ENCODE measurements around a stretch of chr4.

DNA sequence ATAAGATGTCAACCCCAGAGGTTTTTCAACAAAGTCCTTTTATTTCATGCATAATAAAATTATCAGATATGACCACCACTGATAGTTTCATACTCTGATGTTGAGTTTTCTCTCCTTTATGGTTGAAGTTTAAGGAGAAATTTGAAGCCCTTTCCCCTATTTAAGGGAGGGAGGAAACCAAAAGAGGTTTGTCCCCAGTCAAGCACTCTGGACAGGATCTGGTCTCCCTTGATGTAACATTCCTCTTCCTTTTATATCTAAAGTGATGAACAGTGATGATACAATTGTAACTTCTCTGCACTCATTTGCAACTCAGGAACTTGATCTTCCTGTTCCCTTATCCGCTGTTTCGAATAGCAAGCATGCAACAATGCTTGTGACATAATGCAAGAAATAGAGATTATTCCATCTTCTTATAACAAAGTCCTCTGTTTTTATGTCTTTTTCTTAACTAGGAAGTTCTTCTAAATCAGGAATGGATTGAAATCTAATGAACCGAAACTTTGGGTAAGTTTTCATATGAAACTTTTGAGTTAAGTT lies 18.2 kb downstream of the ALPK1 start:
- PRO-cap = no peak
- RAMPAGE, long total RNA = no peak

- PRO-cap = no peak
- RAMPAGE, long total RNA = no peak
These were observed 82.0 kb downstream of the ALPK1 start for GRCh38 chr4:112379109-112379700.

DNA sequence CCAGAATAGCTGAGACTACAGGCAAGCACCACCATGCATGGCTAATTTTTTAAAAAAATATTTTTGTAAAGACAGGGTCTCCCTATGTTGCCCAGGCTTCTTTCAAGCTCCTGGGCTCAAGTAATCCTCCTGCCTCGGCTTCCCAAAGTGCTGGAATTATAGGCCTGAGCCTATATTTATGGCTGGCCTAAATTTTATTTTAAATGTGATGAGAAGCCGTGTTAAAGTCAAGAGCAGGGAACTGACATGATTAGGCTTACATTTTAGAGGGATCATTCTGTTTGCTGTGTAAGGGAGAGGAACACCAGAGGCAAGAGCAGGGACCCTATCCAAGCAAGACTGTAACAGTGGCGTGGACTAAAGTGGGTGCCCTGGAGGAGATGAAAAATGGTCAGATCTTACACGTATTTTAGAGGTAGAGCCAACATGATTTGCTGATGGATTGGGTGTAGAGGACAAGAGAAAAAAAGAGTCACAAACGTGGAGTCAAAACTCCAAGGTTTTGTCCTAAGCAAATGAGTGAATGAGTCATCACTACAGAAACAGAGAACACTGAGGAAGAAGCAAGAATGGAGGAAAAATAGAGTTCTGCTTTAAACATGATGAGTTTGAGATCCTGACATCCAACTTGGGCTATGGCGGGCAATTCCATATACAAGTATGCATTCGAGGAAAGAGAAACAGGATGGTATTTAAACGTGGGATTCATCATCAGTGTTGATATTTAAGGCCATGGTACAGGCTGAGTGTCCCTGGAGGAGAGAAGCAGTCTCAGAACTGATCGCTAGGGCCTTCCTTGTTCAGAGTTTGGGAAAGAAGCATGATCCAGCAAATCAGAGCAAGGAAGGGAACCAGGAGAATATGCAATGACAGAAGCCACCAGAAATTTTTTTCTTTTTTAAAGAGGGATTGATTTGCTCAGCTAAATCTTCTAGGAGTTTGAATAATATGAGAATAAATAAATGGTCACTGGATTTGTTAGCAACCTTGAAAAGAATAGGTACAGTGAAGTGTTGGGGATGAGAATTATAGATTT lies 101.6 kb downstream of the ALPK1 start:
- PRO-cap = no peak
- RAMPAGE, long total RNA = no peak

GRCh38 chr4:112564721-112565078 lies 48.7 kb upstream of the NEUROG2 start:
- PRO-cap = no peak
- RAMPAGE, long total RNA = no peak

GRCh38 chr4:113145230-113146588 lies 96.3 kb downstream of the ANK2 start:
- PRO-cap = no peak
- RAMPAGE, long total RNA = no peak

GRCh38 chr4:113214191-113214704 lies 164.8 kb downstream of the ANK2 start:
- PRO-cap = no peak
- RAMPAGE, long total RNA = start-site peak on the minus strand at chr4:113214414-113214423, 115 and 410 reads in 2 replicates

GRCh38 chr4:113420073-113420716 lies 341.3 kb downstream of the CAMK2D start:
- PRO-cap = no peak
- RAMPAGE, long total RNA = no peak

DNA sequence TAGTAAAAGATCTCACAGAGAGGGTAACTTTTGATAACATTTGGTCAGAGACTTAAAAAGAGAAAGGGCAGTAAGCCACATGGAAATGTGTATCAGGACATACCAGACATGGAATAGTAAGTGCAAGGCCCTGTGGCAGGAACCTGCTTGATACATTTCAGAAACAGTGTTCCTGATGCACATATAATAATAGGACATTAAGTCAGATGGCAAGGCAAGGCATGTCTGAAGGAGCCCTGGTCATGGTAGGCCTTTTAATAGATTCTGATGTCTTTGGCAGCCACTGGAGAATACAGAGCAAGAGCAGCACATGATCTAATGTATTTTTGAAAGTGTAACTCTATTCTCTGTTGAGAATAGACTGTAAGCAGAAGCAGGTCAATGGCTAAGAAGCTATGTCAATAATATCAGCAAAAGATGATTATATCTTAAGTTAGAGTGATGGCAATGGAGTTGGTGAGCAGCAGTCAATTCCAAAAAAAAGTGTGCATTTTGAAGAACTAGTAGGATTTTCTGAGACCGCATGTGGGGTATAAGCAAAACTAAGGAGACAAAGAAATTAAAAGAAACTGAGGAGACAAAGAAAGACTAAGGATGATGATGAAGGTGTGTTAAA lies 279.6 kb downstream of the CAMK2D start:
- PRO-cap = no peak
- RAMPAGE, long total RNA = no peak

DNA sequence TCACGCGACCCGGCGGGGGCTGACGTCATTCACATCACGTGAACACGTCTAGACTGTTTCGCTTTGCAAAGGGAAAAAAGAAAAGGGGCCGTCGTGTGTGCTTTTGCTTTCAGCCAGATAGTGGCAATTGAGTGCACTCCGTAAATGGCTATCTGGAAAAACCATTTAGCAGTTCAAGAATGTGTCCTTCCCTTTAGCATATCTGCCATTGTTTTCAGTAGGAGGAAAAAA lies 1.1 kb upstream of the CAMK2D start:
- PRO-cap = bidirectional peak, plus-strand start at position 74 of the sequence, minus-strand start outside the sequence
- RAMPAGE, long total RNA = no peak

GRCh38 chr4:114616511-114616972 lies 17.9 kb downstream of the UGT8 start:
- PRO-cap = no peak
- RAMPAGE, long total RNA = no peak

- PRO-cap = no peak
- RAMPAGE, long total RNA = no peak
These were observed 469.6 kb downstream of the TRAM1L1 start for GRCh38 chr4:116615673-116616231.

DNA sequence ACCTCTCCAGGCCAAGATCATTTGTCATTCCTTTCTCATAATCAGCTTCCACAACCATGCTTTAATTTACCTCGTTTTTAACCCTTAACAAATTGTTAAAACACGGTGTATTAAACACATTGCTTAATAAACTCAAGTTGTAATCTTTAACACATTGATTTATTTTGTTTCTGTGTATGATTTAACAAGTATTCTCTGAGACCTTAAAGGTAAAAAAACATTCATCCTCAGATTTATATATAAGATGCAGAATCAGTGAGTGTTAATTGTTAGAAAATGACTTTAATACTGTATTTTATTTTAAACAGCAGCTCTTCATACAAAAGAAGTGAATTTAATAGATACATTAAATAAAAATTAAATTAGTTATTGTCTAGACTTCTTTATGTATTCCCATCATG lies 289.9 kb upstream of the TRAM1L1 start:
- PRO-cap = no peak
- RAMPAGE, long total RNA = no peak

DNA sequence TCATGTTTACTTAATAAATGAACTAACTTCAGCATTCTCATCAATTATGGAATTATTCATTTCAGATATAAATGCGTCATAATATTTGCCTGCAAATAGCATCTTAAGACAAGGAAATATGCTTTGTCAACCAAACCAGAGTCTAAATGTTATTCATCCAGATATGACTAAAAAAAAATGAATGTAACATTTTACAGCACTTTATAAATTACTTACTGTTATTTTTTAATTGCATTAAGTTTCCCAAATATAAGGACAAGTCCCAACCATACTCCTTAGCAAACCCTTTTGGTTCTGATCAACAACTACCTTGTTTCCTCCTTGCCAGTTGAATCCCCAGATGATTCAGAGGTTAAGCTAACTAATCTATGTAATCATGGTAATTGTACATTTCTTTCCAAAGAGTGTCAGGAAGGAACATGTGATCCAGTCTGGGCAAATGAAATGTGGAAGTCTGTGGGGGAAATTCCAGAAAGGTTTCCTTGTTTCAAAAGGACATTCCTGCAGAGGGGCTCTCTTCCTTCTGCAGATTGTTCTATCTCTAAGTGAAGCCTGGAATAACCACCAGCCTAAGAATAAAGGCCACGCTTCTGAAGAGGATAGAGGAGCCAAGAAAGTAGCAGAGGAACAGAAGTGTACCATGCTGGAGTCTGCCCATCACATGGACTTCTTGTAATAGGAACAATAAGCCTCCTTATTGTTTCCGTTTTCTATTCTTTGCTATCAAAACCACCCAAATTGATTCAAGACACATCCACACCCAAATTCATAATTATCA lies 7.0 kb downstream of the PRSS12 start:
- PRO-cap = no peak
- RAMPAGE, long total RNA = no peak

DNA sequence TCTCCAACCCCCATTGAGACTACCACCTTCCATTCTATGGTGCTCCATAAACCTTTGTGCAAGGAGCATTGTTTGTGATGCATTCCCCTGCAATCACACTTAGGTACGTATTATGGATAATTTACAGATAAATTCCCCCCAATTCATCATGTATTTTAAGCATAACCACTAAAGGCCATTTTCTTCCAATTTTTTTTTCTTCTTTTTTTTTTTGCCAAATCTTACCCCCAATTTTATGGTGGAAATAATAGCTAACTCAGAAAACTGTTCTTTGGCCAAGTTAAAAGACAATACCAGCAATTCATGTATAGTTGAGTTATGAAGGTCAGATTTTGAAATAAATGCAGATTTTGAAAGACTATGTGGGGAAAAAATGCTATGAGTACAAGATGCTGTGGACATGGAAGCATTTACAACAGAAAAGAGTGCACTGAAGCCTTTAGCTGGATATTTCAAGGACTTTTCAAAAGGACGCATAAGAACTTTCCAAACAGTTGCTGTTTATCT lies 63.7 kb downstream of the METTL14 start:
- PRO-cap = no peak
- RAMPAGE, long total RNA = no peak

DNA sequence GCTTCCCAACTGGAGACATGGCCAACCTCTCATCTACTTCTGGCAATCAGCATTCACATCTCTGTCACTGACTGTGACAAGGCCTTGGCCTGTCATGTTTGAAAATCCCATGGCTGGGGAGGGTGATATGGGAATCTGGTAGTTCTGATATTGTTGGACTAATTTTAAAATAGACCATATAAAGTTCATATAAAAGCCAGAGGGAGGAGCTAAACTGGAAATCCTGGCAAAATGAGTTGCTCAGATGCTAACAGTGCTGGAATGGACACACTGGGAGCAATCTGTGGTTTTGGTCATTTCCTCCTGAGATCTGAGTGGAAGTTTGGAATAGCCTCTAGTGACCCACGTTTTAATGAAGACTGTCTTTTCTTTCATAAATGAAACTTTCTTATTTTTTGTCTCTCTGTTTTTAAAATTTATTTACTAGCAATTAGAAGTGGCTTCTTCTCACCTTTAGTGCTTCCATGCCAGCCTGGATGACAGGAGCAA lies 66.4 kb downstream of the METTL14 start:
- PRO-cap = no peak
- RAMPAGE, long total RNA = no peak

DNA sequence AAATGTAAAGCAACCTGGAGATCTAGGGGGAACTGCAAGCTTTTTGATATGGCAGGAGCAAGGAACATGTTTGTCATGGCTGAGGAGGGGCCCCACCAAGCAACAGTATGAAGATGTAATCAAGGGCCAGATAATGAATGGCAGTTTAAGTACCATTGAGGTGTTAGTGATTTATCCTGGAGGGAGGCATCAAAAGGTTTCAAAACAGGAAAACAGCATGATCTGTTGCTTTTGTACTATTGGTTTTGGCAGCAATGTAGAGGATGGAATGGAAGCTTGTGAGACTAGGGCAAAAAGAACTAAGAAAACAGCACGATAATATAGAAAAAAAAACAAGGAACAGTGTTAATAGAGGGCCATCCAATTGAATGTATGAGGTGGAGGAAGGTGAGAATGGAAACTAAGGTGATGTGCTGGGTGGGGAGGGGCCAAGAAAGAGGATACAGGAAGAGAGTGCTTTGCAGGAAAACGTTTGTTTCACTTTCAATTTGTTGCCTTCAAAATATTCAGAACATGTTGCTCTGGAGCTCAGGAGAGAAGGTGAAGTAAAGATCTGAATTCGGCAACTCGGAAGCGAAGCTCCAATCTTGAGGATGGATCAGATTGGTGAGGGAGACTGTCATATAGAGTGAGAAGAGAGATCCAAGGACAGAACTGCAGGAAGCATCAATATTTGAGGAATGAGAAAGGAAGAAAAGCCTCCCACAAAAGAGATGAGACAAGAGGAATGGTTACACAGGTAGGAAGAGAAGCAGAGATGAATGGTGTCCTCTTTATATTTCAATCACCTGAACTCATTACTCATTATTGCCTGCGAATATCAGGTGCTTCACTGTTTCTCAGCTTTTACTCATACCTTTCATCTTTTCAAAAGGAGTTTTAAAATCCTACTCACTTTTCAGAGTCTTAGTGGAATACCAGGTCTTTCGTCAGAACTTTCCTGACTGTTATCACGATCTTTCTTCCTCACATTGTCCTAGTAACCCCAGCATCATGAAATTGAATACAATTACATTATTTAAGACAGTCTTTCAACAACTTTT lies 14.6 kb upstream of the SEC24D start:
- PRO-cap = no peak
- RAMPAGE, long total RNA = no peak

- PRO-cap = no peak
- RAMPAGE, long total RNA = no peak
These were observed 103.3 kb downstream of the SYNPO2 start for GRCh38 chr4:118991763-118992538.

DNA sequence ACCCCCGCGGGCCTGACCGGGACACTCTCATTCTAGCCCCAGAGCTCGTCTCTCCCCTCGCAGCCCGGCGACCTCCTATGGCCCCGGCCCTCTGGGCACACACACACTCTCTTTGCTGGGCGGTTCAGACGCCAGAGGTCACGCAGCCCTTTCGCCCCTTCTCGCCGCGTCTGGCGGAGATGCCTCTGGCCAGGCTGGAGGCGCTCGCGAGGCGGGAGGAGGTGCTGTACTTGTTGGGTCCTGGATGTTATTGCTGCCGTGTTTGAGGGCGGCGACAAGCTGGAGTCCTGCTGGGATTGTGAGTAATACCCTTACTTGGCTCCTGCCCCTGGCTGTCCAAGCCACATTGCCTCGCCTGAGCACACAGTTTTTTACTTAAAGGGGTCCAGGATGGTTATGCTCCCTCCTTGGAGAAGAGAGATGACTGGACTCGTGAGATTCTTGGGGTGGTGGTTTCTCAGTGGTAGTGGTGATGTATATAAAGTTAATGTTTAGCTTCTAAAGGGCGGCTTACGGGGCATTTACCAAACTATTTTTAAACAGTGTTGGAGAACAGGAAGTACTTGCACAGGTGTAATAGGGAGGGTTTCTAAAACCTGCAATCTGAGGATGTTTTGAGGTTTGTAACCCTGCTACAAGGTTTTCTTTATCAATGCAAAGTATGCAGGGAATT lies 544 bp downstream of the USP53 start:
- PRO-cap = bidirectional peak, plus-strand start at position 250 of the sequence, minus-strand start at position 172 of the sequence
- RAMPAGE, long total RNA = no peak

DNA sequence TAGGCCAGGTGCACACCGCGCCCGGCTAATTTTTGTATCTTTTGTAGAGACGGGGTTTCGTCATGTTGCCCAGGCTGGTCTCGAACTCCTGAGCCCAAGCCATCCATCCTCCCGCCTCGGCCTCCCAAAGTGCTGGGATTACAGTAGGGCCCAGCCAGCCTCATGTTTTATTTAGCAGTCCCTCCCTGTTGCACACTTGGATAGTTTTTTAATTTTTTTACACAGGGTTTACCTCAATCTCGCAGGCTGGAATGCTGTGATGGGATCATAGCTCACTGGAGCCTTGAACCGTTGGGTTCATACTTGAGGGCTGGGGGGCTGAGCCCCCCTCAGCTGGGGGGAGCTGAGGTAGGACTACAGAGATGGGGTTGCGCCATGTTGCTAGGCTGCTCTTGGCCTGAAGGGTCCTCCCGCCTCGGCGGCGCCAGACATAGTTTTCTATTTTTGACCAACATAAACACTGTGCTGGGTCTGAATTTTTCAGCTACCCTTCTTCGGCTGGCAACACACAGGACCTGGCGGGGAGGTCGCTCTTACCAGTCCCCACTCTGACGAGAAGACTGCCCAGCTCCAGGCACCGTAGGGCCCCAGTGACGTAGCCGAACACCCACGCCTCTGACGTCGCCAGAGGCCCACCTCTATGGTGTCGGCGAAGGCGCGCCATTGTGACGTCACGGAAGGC lies 132.2 kb upstream of the FABP2 start:
- PRO-cap = bidirectional peak, plus-strand start outside the sequence, minus-strand start at position 592 of the sequence
- RAMPAGE, long total RNA = start-site peak on the minus strand centred at position 601 of the sequence, 103 bp wide, 33 and 41 reads in 2 replicates

DNA sequence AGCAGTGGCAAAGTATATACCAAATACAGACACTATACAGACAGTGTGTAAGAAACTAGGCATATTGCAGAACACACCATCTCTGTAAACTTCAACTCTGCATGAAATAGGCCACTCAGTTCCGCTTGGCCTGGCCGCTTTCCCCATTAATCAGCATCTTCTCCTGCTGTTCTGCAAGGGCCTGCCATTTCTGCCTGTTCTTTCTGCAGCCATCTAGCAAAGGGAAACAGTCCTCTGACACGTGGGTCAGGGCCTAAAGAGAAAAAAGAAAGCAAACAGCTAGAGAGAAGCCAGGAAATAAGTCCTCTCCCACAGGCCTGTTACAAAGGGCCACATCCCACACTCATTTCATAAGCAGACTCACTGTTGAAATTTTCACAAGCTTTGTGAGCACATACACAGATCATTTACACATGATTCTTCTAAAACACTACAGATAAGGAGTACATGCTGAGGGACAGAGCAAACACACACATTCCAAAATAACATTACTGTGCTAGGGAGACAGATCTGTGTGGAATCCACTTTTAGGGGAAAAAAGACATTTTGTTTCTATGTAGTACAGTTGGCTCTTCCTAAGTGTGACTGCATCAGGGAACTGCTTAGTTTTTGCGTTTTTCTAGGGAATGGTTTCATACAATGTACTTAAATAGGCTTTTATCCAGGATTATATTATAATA lies 130.0 kb downstream of the PDE5A start:
- PRO-cap = no peak
- RAMPAGE, long total RNA = no peak

All from OCI-LY7 (cell line).